Cardiac ventricle fibroblast (primary cell): ENCODE data around the gene NOD2.

- RAMPAGE, long total RNA, result no peak
Measured at GRCh38 chr16:48578261-48578933, 31.6 kb downstream of the N4BP1 start.

DNA sequence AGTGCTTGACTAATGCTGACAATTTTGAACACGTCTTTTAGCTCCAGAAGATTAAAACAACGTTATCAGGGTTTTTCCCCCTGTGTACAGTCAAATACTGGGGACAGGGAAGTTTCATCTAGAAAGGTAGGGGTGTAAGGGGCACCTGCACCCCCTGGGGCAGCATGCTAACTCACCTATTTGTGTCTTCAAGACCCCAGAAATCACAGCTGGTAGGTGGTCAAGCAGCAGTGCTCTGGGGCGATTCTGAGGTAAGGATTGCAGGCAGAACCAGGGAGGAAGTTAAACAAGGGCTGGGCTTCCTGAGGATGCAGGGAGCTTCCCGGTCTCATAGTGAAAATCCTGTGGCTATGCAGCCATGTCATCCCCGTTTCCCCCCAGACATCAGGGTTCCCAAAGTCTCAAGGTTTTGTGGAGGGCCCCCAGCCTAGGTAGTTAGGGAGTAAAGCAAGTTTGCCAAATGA lies 78.4 kb downstream of the C16orf78 start:
- RAMPAGE, long total RNA, result no peak

- RAMPAGE, long total RNA, result no peak
Measured at GRCh38 chr16:49484126-49484898, 110.7 kb downstream of the C16orf78 start.

GRCh38 chr16:49635597-49636349 lies 220.1 kb downstream of the ZNF423 start:
- RAMPAGE, long total RNA, result no peak

DNA sequence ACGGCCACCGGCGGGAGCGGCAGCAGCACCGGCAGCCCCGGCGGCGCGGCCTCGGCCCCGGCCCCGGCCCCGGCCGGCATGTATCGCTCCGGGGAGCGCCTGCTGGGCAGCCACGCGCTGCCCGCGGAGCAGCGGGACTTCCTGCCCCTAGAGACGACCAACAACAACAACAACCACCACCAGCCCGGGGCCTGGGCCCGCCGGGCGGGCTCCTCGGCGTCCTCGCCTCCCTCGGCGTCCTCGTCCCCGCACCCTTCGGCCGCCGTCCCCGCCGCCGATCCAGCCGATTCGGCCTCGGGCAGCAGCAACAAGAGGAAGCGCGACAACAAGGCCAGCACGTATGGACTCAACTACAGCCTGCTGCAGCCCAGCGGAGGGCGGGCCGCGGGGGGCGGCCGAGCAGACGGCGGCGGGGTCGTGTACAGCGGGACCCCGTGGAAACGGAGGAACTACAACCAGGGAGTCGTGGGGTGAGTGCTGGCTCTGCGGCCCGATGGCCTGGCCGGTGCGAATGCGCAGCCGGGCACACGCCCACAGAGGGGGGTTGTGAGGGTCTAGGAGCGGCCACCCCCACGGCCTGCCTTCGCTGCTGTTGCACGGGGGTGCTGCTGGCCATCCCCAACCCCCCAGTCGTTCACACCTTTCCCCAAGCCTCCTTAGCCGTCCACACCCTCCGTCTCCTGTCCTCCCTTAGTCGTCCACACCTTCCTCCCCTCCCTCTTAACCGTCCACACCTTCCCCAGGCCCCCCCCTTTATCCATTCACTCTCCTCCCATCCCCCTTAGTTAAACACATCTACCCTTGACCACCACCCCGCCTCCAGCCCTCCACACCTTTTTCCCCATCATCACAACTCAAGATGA lies 915 bp downstream of the TENT4B start:
- RAMPAGE, long total RNA, result no peak

DNA sequence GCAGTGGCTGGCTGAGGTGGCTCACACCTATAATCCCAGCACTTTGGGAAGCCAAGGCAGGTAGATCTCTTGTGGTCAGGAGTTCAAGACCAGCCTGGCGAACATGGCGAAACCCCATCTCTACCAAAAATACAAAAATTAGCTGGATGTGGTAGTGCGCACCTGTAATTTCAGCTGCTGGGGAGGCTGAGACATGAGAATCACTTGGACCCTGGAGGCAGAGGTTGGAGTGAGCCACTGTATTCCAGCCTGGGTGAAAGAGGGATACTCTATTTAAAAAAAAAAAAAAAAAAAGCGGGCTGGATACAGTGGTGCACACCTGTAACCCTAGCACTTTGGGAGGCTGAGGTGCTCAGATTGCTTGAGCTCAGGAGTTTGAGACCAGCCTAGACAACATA lies 48.4 kb downstream of the TENT4B start:
- RAMPAGE, long total RNA, result no peak

DNA sequence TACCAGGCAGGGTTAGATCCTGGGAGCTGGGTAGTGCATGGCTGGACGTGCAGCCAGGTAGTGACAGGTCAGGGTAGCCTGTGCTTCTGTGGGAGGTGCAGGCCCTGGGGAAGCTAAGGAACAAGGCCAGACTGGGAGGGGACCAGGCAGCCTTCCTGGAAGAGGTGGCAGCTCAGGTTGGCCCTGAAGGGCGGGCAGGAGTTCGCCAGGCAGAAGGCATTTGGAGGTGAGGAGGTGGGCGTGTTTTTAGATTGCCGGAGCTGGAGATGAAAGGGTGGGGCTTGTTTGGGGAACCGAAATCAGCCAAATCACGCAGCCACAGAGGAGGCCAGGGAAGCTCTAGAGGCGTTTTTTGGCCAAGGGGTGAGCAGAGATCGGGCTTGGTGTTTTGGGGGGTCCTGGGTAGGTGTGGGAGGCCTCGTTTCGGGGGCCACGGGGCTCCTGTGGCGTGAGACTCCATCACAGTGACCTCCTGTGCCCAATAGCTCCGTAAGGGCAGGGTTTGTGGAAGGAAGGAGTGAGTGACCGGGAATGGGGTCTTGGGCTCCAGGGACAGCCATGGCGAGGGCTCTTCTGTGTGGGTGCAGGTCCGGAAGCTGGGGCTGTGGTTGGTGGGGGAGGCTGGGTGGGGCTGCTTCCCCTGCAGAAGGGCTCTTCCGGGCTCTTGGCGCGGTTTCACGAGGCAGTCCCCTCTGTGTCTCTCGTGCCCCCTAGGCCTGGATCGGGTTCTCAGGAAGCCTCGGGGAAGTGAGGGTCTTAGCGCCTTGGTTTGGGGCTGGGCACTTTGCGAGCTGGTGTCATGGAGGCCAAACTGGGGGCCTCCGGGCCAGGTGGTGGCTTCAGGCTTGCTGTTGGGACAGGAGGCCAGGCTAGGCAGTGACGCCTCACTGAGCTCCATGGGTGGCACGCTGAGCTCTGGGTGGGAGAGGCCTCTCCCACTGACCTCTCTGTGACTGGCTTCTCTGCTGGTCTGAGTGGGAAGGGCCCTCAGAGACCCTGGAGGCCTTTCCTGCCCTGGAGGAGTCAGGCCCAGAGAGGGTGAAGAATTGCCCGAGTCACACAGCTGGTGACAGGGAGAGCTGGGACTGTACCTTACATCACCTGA lies 7.8 kb downstream of the ADCY7 start:
- RAMPAGE, long total RNA, result no peak

DNA sequence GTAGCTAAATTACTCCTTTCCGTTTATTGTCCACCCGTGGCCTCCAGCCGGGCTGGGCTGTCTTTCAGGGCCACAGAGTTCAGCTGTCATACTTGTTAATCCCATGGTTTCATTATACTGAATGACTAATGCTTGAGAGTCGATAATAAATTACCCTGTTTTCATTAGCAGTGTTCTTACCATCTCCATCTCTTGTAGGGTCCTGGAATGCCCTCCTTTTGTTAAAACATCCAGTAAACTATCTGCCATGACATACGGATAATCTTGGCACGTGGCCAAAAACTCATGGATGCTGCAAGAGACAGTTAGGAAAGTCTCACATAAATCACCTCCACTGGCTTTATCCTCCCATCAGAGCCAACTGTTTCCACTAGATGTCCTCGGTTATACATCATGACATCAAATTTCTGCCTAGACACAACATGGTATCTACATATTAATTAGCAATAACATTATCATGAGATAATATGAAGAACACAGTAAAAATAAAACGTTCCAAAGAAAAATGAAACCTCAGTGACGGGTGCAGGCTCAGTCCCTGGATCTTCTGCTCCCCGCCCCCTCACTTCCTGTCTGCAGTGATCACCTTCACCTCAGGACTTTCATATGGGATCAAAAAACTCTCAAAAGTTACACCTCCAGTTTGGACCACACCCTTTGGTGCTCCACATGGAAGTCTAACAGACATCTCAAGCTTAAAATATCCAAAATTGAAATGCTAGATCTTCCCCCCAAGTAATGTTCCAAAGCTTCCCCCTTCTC lies 45.2 kb downstream of the BRD7 start:
- RAMPAGE, long total RNA, result no peak

DNA sequence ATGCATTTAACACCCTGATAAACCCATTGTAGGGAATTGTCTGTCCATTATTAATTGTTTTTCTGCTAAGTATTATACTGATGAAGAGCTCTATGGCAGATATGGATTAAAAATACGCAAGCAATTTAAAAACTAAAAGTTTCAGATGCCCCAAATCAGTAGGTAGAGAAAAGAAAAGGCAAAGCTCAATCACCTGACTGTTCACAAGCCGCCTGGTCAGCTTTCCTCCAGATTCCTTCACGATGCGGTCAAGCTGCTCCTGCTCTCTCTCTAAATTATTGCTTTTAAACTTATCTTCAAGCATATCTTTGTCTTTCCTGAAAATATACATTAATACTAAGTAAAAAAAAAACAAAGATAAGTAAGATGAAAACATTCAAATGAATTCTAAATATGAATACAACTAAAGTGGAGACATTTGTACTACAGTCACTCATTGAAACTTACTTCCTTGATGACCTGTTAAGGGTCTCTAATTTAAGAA lies 35.4 kb downstream of the BRD7 start:
- RAMPAGE, long total RNA, result no peak

GRCh38 chr16:50396697-50397659 lies 28.2 kb upstream of the BRD7 start:
- RAMPAGE, long total RNA, result no peak

- RAMPAGE, long total RNA, result no peak
Measured at GRCh38 chr16:50478276-50478724, 69.9 kb upstream of the NKD1 start.

- RAMPAGE, long total RNA, result no peak
Measured at GRCh38 chr16:50547246-50548064, 741 bp upstream of the NKD1 start.

GRCh38 chr16:50597005-50597403 lies 48.8 kb downstream of the NKD1 start:
- RAMPAGE, long total RNA, result no peak

- RAMPAGE, long total RNA, result no peak
Measured at GRCh38 chr16:50667085-50667468, 14.0 kb downstream of the SNX20 start.

- RAMPAGE, long total RNA, result no peak
Measured at GRCh38 chr16:50683594-50684389, 2.7 kb upstream of the SNX20 start.

DNA sequence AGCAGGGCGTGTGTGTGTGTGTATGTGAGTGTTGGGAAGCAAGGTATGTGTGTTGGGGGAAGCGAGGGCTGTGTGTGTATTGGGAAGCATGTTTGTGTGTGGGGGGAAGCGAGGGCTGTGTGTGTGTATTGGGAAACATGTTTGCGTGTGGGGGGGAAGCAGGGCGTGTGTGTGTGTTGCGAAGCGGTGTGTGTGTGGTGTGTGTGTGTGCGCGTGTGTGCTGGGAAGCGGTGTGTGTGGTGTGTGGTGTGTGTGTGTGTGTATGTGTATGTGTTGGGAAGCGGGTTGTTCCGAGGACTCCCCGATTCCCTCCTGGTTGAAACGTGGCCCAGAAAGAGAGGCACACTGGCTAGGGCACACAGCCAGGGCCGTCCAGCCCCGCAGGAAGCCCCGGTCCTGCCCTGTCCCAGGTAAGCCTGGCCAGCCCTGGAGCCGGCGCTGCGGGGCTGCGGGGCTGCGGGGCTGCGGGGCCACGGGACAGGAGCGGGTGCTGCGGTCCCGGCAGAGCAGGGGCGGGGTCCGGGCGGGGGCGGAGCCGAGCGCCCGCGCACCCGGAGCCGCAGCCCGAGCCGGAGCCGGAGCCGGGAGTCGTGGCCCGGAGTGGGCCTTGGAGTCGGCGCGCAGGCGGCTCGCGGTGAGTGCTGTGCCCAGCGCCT lies at the start of gene NOD2:
NOD2 (plus strand) TSS at position 578 of the 656 bp plus-strand sequence.
- RAMPAGE, long total RNA, result no peak

DNA sequence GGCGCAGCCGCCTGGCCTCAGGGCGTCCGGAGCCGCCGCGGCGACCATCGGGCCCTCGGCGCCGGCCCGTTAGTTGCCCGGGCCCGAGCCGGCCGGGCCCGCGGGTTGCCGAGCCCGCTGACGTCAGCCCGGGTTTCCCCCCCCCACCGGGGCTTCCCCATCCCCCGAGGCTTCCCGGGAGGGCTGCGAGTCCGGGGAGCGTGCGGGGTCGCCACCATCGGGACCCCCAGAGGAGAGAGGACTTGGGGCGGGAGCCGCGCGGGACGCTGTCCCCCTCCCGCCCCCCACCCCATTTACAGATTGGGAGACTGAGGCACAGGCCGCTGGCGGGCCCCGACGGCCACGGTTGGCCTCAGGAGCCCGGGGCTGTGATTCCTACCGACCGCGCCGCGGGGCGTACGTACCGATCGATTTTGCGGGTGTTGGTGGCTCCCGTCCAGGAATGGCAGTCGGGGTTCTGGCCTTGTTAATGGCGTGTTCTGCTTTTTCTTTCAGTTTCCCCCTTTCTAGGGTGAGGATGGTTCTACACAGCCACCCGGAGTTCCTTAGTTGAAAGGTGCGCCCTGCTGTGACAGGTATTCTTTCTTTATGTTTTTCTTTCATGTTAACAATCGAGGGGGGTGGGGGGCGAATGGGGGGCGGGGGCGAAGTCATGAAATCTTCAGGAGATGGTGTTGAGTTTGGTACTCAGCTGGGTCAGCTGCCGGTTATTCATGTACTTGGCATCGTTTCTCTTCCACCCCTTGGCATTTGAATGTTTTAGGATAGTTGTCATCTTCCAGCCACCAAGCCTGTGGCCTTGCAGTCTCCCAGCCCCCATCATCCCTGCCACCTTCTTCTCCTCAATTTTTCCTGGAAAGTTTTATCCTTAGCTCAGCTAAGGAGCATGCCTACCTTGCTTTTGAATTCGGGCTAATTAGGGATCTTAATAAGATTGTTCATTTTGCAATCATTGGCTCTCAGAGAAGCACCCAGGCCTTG lies 671 bp downstream of the CYLD start:
- RAMPAGE, long total RNA, result no peak

GRCh38 chr16:50806266-50807045 lies 64.6 kb downstream of the CYLD start:
- RAMPAGE, long total RNA, result no peak

DNA sequence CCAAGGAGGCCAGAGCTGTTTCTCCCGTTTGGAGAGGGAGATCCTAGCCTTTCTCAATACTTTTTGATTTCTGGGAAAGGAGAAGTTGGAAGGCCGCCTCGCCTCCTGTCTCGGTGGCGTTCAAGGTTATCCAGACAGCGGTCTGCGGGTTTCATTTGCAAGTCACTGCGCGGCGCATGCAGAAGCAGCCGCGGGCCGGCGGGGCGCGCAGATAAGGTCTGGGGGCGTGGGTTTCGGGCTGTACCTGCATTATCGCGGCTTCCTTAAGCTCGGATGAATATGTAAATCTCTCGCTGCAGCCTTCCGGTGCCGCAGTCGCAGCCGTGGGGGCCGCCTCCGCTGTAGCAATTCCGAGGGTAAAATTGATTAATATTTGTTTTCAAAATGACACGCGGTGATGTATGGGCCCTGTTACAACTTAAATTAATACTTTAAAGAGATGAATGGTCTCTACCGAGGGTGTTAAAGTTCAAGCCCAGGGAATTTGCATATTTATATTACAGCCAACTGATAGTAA lies 99.2 kb downstream of the CYLD start:
- RAMPAGE, long total RNA, result no peak

GRCh38 chr16:51050269-51050741 lies 100.8 kb downstream of the SALL1 start:
- RAMPAGE, long total RNA, result no peak